Neural cell (in vitro differentiated cells): ENCODE measurements around a stretch of chr2.

GRCh38 chr2:9002570-9003358, 720 bp downstream of the MBOAT2 start:
- RAMPAGE, long total RNA = no peak

DNA sequence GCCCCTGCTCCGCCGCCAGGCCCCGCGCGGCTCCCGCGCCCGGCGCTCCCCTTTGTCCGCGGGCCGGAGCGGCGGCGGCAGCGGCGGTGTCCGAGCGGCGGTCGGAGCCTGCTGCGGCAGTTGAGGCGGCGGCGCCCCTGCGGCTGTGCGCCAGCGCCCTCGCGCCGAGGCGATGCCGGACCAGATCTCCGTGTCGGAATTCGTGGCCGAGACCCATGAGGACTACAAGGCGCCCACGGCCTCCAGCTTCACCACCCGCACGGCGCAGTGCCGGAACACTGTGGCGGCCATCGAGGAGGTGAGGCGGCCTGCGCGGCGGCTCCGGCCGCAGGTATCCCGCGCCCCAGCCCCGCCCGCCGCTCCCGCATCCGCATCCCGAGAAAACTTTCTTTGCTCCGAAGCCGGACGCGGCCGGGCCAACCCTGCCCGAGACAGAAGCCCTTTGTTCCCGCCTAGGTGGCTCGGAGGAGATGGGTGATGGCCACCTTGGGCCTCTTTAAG, 371 bp downstream of the ASAP2 start:
- RAMPAGE, long total RNA = no peak

- RAMPAGE, long total RNA = no peak
These were observed 52.3 kb downstream of the ASAP2 start for GRCh38 chr2:9258959-9259306.

DNA sequence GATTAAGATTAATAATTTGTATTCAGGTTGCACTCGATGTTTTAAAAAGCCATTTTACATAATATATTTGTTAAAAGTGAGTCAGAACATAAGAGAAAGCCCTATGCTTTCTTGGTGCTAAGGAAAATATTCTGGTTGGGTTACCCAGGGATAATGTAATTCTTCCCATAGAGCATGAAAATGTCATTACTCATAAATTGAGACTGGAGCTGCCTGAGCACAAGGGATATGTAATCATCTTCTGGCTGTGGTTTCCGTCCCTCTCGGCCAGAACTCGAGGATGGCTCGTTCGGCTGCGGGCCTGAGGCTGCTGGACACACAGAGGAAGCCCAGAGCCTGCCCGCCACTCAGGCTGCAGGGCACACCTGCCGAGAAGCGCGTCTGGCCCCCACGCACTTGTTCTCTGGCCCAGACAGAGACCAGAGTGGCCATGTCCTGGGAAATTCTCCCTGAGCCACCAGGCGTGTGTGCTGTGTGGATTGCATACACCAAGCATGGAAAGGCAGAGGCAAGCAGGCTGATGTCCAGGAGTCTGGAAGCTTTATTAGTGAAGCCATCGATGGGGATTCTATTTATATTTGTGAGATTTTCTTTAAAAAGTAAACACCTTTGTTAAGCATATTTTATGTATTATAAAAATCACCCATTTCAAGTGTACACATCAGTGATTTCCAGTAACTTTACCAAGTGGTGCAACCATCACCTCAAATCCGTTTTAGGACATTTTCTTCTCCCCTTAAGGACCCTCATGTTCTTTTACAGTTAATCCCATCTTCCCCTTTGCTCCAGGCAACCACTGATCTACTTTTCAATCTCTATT, 105.0 kb downstream of the ASAP2 start:
- RAMPAGE, long total RNA = no peak

DNA sequence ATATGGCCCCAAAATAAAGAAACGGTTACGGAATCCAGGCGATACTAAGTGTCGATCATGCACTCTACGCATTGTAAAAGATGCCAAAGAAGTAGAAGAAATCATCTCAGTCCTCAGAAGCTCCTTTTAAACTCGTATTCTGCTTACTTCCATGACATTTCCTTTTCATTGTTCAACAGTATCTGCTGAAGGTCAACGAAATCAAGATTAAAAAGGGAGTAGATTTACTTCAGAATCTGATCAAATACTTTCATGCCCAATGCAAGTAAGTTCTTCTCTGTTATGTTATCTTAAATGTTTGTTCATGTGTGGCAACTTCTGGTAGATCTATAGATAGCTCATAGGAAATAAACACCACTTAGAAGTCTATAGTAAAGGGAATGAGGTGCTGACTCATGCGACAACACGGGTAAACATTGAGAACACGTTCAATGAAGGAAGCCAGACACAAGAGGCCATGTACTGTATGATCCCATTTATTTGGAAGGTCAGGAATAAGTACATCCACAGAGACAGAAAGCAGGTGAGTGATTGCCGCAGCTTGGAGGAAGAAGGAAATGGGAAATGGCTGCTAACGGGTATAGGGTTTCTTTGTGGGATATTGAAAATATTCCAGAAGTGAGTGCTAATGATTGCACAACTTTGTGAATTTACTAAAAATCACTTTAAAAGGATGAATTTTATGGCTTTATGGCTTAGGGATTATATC, 95.5 kb downstream of the ITGB1BP1 start:
- RAMPAGE, long total RNA = no peak

DNA sequence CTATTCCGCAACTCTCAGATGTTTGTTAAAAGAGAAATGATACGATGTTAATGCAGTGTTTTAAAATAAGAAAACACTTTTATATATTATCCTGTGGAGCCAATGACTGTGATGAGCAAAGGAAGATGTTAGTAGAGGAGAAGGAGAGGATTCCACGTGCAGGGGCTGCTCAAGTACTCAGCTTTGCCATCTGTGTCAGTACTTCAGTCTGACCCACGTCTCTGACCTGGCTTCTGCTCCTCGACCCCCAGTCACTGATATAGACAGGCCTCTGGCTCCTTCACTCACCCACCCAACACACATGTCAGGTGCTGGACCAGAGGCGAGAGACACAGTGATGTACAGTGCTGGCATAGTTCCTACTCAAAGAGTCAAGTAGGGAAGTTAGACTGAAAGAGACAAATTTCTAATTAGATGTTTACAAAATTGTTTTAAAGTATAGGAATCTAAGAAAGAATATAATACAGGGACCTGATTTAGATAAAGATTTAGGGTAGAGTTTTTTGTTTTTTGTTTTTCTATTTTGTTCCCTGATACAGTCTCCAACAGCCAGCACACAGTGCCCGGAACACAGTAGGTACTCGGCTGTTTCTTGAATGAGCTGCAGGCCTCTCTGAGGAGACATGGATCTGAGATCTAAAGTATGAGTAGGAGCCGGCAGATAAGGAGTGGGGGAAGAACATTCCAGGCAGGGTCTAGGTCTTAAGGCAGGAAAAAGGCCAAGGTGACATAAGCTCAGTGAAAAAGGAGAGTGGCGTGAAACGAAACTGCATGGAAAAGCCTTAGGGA, 94.7 kb downstream of the ITGB1BP1 start:
- RAMPAGE, long total RNA = no peak

- RAMPAGE, long total RNA = no peak
These were observed 31.9 kb downstream of the ADAM17 start for GRCh38 chr2:9523734-9524191.

GRCh38 chr2:9550966-9551478, 4.6 kb downstream of the ADAM17 start:
- RAMPAGE, long total RNA = no peak

DNA sequence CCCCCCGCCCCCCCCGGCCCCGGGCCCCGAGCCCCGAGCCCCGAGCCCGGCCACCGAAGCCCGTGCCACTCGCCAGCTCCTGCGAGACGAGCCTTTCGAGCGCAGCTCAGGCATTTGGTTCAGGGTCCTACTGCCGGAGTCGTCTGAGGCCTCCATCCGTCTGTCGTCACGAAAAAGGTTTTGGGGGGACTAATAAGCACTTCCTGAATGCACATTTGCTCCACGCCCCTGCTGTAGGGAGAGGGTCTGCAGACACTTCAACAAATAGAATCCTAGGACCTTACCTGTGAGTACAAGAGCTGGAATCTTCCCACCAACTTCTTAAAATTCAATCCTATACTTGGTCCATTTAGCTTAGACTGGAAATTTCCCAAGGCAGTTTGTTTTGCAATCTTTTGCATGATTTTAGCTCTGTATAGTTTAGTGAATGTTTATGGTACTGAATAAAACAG, 703 bp upstream of the ADAM17 start:
- RAMPAGE, long total RNA = no peak

DNA sequence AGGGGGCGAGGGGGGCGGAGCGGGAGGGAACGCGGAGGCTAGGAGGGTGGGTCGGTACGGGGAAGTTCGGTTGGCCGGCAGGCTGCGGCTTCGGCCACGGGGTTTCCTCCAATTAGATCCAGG, 191 bp upstream of the YWHAQ start:
- RAMPAGE, long total RNA = no peak

DNA sequence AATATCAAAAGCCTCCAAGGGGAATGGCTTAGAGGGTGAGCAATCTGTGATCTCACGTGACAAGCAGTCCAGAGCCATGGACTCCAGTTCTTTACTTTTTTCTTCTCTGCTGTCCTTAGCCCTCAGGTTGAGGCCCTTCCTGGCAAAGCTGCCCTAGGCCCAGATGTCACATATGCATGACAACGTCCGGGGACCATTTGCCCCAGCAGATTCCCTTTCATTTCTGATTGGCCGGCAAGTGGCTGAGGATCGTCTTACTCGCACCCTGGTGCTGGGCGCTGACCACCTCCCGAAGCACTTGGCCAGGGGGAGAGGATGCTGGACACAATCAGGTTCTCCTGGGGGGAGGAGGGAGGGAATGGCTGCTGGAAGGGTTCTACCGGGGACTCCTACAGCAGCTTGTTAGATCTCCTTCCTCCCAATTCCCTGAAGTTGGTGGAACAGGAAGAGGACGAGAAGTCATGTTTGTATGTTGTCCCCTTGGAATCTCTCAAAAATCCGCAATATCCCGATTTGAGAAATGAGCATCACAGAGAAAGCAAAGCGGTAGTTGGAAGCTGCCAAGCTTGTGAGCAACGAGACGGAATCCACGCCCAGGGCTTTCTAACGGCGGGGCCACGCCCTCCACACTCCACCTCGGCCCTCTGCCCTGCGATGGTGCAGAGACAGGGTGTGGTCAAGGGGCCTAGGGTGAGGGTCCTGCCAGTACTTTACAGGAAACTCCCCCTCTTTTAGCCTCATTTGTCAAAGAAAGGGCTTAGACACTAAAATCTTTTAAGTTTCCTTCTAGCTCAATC, 61.8 kb upstream of the YWHAQ start:
- RAMPAGE, long total RNA = no peak

- RAMPAGE, long total RNA = no peak
These were observed 81.4 kb upstream of the YWHAQ start for GRCh38 chr2:9712288-9712487.

DNA sequence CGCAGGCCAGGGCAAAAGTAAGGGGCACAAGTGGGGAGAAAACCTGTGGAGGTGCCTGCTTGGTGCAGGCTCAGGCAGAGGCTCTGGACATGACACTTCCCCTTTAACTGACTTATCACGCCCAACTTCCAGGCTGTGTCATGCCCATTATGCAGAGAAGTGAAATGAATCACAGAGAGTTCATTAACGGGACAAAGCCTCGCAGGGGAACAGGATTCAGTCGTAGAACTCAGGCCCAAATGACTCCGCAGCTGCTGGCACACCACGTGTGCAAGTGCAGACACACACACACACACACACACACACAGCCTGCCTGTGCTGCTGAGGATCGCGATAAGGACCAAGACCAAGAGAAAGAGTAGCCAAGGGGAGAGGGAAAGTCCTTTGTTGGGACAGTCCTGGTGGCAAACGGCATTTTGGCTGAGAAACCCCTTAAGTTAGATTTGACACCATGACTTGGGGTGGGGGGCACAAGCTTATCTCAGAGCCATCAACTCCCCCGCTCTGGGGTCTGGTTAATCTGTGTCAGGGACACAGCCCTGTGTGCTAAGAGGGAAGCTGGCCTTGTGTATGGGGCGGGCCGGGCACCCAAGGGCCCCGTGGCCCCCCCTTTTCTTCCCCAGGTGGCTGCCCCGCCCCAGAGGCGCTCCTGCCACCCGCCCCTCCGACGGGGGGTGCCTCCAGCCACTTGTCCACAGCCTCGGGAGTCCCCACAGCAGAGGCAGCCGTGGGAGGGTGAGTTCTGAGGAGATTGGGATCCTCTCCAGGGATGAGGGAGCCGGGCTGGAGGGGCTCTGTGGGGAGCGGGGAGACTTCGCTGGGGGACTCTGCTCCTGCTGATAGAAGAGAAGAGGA, 89.9 kb upstream of the TAF1B start:
- RAMPAGE, long total RNA = no peak

DNA sequence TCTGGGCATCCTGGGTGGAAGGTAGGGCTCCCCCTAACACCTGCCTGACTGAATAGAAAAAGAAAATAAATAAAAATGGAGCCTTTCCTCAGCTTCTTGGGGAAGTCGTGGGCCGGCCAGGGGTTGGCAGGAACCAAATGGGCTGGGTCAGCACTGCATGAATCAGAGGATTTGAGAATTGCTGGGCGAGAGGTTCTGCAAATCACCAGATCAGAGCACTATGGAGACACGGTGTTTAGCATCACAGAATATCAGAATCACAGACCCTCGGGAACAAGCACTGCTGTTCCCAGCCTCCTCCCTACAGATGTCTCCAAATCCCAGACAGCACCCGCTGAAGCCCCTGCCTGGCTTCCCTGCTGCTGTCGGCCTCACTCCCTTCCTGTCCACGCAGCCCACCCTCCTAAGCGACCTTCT, 64.8 kb upstream of the TAF1B start:
- RAMPAGE, long total RNA = no peak

- RAMPAGE, long total RNA = no peak
These were observed 44.3 kb upstream of the TAF1B start for GRCh38 chr2:9798715-9799567.

DNA sequence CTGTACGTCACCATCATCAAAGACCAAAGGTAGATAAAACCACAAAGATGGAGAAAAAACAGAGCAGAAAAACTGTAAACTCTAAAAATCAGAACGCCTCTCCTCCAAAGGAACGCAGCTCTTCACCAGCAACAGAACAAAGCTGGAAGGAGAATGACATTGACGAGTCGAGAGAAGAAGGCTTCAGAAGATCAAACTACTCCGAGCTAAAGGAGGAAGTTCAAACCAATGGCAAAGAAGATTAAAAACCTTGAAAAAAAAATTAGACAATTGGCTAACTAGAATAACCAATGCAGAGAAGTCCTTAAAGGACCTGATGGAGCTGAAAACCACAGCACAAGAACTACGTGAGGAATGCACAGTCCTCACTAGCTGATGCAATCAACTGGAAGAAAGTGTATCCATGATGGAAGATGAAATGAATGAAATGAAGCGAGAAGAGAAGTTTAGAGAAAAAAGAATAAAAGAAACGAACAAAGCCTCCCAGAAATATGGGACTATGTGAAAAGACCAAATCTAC, 18.7 kb downstream of the TAF1B start:
- RAMPAGE, long total RNA = no peak

DNA sequence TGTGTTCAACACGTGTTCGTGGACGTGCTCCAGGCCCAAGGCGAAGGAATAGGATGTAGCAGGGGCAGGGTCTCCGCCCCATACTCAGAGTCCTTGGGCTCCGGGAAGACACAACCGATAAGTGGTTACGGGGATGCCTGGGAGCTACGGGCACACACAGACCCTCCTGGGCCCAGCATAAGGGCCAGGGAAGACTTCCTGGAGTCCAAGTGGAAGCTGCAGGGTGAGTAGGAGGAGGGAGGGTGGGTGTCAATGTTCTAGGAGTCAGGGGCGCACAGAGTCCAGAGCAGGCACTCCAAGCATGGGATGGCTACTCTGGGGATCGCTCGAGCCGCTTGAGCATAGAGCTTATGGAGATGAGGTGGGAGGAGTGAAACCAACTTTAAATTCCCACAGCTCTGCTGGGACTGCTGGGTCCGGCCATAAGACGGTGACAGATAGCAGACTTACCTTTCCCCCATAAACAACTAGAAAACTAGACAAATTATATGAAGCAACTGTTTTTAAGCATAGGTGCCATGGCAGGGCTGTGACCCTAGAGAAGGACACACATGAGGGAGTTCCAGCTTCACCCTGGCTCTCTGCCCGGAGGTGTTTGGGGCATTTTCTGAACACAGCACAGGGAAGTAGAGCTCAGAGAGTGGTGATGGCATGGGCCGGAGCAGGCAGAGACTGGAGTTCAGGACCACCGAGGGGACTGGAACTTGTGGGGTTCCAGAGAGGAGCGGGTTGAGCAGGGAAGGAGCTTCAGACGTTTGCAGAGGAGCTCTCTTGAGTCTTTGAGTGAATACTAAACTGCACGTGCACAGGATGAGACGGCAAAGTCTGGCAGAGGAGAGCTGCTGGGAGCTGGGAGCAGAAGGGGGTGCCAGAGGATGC, 26.8 kb upstream of the KLF11 start:
- RAMPAGE, long total RNA = no peak

- RAMPAGE, long total RNA = no peak
These were observed 1.3 kb downstream of the KLF11 start for GRCh38 chr2:10044680-10045002.

DNA sequence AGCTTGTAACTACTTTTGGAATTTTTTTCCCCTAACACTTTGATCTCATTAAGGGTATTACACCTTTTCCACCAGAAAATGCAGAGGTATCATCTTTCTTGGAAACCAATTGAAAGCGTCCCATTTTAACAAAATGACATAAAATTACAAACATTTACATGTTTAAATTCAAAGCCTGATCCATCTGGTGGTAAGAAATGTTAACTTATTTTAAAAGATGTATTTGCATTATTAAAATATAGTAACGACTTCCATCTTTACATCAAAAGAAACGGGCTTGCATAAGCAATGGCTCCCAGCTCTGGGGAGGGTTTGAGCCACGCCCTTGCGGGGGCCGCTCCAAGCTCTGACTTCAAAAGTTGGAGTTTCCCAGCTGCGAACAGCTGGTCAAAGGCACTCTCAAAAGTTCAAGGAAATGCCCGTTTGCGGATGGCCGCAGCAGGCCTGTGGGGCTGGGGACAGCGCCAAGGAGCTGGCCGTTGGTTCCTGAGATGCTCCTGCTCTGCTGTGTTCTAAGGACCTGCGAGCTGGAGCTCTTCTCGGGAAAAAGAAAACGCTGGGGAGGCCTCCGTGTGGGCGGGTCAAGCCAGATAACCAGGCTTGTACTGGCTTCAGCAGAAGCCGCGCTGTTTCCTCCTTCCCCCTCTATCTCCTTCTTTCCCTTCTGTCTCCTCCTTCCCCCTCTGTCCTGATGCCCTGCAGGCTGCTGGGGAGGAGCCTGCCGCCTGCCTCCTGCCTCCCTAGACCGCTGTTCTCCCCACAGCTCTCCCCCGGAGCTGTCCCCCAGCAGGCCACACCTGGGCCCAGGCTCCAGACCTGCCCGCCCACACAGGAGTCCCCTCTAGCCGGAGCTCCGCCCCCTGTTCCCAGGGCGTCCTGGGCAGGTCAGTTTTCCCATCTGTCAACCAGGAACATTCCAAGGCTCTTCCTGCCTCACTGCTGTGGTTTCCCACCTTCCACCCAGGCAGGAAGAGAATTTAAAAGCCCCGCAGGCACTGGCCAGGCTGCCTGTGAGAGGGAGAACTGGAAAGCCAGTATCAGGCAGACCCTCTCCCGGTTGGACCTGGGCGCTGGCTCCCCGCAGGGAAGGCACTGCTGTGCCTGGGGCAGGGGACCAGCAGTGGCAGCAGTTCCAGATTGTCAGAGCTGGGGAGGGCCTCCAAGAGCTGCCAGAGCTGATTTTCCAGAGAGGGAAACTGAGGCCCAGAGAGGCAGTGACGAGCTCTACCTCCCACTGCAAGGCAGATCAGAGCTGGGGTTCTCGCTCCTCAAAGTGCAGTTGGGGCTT, 14.1 kb downstream of the KLF11 start:
- RAMPAGE, long total RNA = no peak

GRCh38 chr2:10091623-10092055, 11.4 kb upstream of the CYS1 start:
- RAMPAGE, long total RNA = no peak